Heart (tissue), 3 donors: ENCODE measurements around a stretch of chr9.

GRCh38 chr9:129809411-129810262 lies 6.7 kb downstream of the TOR1B start:
- RAMPAGE, long total RNA, 2 experiments = no peak in any of the 2 experiments

GRCh38 chr9:129839724-129840490 lies 4.6 kb downstream of the USP20 start:
- RAMPAGE, long total RNA, 2 experiments = no peak in any of the 2 experiments

GRCh38 chr9:129867590-129868514 lies 32.6 kb downstream of the USP20 start:
- RAMPAGE, long total RNA, 2 experiments = no peak in any of the 2 experiments

DNA sequence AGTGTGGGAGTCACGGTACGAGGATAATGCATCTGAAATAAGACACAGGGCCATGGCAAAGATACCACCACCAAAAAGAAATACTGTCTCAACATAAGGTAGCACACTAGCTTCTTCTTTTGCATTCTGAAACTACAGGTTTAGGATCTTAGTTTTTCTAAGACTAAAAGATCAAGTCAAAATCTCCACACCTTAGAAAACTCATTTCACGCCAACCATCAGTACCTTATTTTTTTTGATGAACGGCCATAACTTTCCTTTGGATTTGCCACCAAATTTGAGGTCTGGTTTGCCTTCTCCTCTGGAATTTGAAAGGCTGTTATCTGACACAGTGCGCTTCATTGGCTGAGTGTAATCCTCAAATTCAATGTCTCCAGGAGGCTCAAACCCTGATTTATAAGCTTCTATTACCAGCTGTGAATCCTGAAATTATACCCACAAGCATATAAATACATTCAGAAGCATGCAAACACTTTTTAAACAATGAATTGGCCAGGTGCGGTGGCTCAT lies 89.5 kb downstream of the USP20 start:
- RAMPAGE, long total RNA, 2 experiments = no peak in any of the 2 experiments

DNA sequence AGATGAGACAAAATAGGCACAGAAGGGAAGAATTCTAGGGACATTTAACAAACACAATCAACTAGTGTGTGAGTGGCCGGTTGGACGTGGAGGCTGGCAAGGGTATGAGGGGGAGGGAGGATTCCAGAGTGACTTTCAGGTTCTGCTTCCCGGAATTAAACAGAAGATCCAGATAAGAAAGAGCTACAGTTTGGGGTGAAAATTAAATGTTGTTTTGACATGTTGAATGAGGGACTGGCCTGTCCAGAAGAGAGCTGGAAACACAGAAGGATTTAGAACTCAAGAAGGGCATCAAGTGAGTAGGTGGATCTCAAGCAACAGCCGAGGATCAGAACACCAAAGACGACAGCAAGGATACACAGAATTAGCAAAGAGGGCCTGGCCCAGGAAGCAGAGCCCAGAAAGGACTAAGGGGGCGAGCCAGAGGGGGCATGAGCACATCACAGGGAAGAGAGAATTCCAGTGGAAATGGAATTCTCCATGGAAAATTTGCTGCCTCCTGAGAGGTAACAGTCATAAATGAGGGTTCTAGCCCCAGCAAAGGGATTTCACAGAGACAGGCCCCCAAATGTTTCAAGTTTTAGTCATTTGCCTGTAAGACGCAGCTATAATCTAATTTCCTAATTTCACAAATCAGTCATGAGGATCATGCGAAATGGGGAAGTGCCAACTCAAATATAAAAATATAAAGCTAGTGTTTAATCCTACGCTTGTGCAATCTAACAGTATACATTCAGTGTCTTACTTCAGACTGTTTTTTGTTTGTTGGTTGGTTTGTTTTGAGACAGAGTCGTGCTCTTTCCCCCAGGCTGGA lies 46.8 kb downstream of the FNBP1 start:
- RAMPAGE, long total RNA, 2 experiments = no peak in any of the 2 experiments

GRCh38 chr9:130267796-130268396 lies 2.3 kb downstream of the HMCN2 start:
- RAMPAGE, long total RNA, 2 experiments = no peak in any of the 2 experiments

GRCh38 chr9:130343767-130343966 lies 78.1 kb downstream of the HMCN2 start:
- RAMPAGE, long total RNA, 2 experiments = no peak in any of the 2 experiments

DNA sequence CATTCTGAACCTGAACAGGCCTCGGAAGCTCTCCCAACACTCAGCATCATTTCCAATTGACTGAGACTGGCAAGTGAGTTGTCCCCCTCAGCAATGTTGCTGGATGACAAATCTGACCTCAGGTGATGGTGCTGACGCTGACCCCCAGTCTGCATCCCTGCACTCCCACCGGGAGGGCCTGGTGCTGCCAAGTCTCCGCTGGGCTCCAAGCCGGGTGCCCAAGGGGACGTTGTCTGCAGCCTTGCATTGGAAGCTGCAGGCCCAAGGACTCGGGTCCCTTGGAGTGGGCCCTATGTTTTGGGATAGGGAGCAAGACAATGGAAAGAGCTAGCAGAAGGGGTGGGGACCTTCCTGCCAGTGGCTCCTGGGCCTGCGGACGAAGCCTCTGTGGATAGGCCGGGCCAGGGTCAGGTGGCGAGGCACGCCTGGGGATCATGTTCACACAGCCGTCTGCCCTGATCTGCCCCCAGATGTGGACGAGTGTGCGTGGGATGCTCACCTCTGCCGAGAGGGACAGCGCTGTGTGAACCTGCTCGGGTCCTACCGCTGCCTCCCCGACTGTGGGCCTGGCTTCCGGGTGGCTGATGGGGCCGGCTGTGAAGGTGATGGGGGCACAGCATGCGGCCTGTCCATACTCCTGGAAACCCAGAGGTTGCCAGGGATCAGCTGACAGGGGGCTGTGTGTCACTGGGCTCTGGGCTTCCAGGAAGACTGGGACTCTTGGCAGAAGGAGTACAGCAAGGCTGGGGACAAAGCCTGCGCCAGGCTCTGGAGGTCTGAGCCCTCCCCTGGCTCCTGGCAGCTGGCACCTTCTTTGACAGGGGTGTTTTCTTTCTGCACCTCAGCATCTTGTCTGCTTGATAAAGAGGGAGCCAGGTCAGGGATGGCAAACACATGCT lies 16.6 kb upstream of the ASS1 start:
- RAMPAGE, long total RNA, 2 experiments = no peak in any of the 2 experiments

GRCh38 chr9:130438618-130439163 lies 6.1 kb upstream of the ASS1 start:
- RAMPAGE, long total RNA, 2 experiments = no peak in any of the 2 experiments

DNA sequence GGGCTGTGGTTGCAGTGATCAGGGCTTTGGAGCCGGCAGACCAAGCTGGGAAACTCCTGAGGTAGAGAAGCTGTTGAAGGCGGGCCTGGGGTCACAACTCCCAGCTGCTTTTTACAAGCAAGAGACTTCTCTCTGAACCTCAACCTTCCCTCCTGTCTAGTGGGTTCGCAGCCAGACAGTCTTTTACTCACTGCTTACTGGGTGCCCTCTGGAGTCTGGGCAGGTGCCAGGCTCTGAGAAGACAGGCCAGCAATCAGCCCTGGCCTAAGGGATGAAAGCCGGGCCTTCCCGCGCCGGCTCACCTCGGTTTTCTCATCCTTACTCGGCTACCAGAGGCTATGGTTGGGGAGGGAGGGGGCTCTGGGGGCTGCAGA lies 683 bp upstream of the ASS1 start:
- RAMPAGE, long total RNA, 2 experiments = no peak in any of the 2 experiments

GRCh38 chr9:130535900-130536708 lies 43.3 kb upstream of the FUBP3 start:
- RAMPAGE, long total RNA, 2 experiments = start-site peak on the minus strand in 1 of 2 experiments, at chr9:130536009-130536021 at its widest, 6 to 14 reads per replicate

- RAMPAGE, long total RNA, 2 experiments = no peak in any of the 2 experiments
These were observed 10.9 kb downstream of the FUBP3 start for GRCh38 chr9:130590080-130590968.

GRCh38 chr9:130682358-130682887 lies 11.2 kb upstream of the EXOSC2 start:
- RAMPAGE, long total RNA, 2 experiments = no peak in any of the 2 experiments

GRCh38 chr9:130714061-130715245 lies 20.9 kb downstream of the EXOSC2 start:
- RAMPAGE, long total RNA, 2 experiments = no peak in any of the 2 experiments

DNA sequence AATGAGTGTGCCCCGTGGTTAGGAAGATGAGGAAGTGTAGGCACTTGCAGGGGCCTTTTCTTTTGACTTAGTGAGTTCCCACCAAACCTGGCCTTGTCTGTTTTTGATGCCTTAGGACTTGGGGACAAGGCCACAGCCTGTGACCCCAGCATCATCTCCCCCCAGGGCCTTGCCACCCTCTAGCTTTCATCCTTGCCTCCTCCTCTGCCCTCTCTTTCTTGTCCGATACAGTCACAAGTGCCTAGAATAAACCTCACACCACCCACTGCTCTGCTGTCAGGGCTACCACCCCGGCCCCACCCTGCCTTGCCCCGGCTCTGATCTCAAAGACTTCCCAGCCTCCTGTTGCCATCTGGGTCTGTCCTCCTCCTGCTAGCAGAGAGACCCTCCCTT lies 68.6 kb upstream of the ABL1 start:
- RAMPAGE, long total RNA, 2 experiments = no peak in any of the 2 experiments

GRCh38 chr9:130772171-130772876 lies 62.7 kb upstream of the ABL1 start:
- RAMPAGE, long total RNA, 2 experiments = no peak in any of the 2 experiments

- RAMPAGE, long total RNA, 2 experiments = no peak in any of the 2 experiments
These were observed 25.7 kb downstream of the ABL1 start for GRCh38 chr9:130860570-130861398.

- RAMPAGE, long total RNA, 2 experiments = no peak in any of the 2 experiments
These were observed 444 bp downstream of the AIF1L start for GRCh38 chr9:131096715-131097234.

- RAMPAGE, long total RNA, 2 experiments = no peak in any of the 2 experiments
These were observed 18.1 kb downstream of the NUP214 start for GRCh38 chr9:131143390-131144005.

DNA sequence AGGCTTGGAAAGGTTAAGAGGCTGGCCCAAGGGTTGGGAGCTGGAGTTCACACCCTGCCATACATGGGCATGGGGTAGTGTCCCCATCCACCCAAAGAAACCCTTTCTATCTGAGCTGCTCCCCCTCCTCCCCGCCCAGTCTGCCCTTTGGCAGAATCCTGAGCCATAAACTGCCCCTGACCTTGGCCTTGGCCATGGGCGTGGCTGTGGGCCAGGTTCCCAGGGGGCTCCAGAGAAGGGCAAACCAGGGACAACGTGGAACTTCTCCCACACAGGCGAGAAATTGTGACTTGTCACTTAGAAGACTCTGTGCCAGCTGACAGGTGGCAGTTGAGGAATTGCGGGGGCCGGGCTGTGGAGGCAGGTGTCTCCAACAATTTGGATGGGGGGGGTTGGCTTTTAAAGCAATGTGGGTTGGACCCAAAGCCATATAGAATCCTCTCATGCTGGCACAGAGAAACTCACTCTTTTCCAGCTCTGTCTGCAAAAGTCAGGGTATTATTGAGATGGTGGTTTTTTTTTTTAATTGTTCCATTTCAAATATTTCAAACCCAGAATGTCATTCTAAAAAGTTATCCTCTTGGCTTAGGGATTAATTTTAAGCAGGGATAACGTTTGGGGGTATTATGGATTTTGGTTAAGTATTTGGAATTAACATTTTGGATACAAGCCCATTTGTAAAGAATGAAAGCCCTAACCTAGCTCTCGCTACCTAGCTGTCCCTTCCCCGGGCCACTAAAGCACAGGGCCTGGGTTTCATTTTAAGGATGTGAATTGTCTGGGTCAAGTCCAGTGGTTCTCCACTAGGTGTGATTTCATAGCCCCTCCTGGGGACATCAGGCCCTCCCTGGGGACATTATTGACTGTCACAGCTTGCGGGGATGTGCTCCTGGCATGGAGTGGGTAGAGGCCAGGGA lies 4.5 kb downstream of the FAM78A start:
- RAMPAGE, long total RNA, 2 experiments = no peak in any of the 2 experiments